Right common carotid artery plus branches (tissue), 1 donor: ENCODE results near the gene ANKRD31.

DNA sequence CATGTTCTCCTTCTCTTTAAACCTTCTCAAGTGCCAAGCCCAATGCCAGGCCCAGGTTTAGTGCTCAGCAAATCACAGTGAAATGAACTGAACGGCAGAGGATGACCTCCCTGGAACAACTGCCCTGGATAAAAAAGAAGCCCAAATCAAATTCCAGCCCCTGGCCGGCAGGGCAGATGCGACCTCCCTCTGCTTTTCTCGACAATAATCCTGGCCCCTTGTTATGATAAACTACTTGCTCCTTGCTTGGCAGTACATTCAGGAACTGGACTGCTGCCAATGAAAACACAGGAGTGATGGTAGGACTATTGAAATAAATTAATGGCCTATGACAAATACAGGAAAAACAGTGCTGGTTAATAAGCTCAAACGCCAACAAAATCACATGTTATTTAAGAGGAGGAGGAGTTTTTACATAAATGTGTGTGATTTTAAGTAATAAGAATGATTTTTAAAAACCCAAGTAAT, 108.4 kb downstream of the TMEM174 start:
- PRO-cap: no peak

DNA sequence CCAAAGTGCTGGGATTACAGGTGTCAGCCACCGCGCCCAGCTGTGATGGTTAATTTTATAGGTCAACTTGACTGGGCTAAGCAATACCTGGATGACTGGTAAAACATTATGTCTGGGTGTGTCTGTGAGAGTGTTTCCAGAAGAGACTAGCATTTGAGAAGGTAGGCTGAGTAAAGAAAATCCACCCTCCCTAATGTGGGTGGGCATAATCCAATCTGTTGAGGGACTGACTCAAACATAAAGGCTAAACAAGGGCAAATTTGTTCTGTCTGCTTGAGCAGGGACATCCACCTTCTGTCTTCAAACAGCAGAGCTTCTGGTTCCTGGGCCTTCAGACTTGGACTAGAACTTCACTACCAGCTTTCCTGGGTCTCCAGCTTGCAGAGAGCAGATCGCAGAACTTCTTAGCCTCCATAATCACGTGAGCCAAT, 113.2 kb downstream of the TMEM174 start:
- PRO-cap: no peak

GRCh38 chr5:73419133-73419915, 29.3 kb downstream of the FOXD1 start:
- PRO-cap: no peak

DNA sequence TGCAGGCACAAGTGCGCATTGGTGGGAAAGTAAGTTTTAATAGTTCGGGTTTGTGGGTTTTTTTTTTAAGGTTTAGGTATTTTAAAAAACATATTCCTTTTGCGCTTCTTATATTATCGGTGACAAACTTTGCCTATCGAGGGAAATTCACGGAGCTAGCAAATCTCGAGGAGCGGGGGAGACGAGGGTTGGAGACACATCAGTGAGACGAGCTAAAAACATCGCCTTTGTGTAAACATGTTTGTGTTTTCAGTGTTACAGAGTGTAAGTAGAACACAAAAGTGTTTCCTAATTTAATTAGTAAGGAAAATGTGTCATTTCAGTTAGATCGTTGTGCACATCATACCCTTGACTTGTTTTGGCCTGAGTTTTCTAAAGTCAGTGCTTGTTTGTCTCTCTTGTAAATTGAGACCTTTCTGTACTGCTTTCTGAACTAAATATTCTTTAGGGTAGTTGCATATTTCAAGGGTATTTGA, 970 bp downstream of the BTF3 start:
- PRO-cap: no peak

- PRO-cap: no peak
Measured at GRCh38 chr5:73501470-73502047, 3.3 kb downstream of the BTF3 start.

DNA sequence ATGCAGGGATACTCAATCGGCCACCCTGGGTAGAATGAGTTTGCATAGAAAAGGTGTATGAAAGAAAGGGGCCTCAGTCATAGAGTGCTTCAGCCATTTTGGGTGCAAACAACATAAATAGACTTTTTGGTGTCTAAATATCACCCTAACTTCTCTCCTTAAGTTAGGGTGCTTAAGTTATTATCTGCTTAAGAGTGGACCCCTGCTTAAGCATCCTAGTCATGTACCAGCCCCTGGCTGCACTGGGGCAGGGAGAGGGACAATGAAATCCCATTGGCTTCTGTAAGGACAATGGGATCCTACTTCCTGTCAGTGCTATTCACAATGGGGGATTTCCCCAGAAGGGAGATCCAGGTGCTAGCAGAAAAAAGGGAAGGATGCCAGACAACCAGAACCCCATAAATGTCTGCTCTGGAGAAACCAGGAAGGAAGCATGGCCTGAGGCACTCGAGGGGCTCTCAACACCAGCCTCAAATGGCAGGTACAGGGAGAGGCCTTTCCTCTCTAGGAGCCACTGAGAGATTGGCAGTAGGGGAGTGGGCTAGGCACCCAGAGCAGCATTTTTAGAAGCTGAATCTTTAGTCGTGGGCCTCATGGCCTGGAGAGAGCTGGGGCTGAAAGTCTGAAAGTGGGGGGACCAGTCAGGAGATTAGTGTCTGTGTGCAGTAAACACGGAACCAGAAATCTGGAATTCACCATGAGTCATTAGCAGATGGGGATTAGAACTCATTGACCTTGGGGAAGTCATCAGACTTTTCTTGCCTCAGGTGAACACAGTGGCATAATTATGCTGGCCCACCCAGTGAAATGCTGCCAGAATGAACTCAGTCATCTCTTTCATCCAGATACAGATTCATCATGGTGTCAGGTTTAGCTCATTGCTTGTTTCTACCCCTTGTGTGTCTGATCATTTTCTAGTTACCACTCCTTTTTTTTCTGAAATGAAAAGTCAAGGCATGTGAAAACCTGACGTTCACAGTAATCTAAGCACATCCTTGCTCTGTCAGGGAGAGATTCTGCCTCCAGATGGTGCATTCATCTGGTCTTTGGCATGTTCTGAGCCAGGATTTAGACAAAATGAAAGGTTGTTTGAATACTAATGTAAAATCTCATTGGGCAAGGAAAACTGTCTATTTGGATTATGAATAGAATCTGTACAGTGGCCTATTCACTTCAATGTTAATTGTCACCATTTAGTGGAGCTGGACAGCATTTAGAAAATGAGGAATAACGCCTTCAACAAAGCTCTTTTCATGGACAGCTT, 28.3 kb downstream of the ARHGEF28 start:
- PRO-cap: no peak

DNA sequence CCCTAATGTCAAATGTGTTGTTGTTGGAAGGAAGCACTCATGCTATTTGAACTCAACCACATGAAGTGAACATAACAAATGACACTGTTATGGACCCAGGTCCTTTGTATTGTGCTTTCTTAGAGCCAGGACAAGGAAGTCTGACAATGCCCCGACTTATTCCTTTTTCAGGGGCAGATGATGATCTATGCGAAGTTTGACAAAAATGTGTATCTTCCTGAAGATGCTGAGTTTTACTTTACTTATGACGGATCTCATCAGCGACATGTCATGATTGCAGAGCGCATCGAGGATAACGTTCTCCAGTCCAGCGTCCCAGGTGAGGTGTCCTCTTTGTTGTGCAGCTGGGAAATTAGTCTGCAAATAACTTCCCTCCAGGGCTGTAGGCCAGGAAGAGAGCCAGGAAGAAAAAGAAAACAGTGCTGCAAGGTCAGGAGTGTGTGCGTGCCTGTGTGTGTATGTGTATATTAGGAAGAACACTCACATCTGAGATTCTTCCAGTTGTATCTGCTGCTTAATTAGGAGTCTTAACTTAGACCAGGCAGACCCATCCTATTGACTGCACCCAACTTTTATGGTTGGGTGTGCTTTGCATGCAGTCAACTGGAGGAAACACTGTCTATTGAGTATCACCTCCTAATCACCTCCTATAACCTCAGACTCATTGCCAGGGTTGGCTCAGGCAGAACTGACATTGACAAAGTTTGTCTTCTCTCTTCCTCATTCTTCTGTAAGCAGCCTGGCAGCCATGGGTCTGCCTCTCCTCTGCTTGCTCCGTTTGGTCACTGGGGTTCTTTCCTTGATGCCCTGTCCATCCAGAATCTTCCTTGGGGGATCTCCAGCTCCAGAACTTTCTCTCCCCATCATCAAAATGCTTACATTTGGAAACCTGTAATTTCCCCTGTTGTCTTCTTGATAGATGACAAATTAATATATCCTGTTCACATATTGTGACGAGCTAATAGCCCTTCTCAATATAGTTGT, 124.0 kb downstream of the ARHGEF28 start:
- PRO-cap: no peak

- PRO-cap: no peak
Measured at GRCh38 chr5:73803701-73804066, 177.7 kb downstream of the ARHGEF28 start.

GRCh38 chr5:74394777-74395141, 245.8 kb downstream of the ENC1 start:
- PRO-cap: no peak

DNA sequence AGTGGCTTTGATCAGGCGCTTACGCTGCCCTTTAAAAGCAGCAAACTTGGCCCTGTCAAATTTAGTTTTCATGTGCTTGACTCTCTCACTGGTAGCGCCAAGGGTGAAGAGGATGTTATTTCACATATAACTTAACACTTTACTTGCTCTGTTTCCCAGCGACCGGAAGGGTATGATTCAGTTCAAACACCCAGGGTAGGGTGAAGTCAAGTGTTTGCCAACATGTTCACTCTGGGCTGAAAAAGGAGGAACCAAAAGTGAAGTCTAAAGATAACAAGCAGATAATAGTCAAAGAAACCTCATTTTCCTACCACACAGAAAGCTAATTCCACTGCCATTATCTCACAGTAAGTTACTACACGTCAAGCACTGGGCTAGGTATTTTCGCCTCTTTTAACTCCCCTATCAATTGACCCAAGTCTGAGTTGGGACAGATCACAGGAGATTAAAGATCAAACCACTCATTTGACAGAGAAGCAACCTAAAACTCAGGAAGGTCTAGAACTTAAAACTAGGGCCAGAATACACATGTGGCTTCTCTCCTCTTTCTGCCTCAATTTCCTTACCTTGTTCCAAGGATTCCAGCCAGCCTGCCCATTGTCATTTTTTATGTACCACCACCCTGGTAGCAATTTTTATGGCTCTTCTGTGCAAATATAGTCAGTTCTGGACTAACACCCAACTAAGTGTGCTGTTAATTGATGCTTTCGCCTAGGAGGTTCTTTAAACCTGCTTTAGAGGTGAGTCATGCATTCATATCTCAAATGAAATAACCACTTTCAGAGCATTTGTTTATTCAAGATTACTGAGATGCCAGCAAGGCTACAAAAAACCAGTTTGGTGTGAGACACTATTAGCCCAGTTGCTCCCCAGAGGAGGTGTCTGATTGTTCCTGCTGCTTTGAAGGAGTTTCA, 8.7 kb downstream of the ENC1 start:
- PRO-cap: no peak

DNA sequence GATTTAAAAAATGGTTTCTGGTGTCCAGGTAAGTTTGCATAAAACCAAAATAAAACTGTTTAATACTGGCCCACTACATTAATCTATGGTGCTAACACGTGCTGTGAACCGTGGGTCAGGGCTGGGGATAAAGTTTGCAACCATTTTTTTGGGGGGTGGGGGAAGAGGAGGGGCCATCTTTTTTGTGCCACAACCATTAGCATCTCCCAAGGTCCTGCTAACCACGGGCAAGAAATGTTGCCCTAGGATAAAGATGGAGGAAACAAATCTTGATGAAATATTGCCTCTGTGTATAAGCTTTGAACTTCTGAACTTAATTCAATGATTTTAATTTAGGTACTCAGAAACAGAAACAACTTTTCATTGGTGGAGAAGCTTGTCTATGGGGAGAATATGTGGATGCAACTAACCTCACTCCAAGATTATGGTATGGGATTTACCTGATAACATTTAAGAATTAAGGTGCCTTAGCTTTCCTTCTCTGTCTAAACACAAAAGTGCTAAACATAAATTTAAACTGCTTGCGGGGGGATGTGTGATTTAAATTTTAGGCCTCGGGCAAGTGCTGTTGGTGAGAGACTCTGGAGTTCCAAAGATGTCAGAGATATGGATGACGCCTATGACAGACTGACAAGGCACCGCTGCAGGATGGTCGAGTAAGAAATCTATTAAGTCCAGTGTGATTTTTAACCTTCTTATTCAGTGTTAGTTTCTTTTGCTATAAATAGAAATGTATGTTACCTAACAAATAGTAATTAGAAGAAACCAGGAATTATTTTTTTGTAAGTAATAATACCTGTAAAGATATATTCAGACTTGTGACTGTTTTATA, 35.3 kb downstream of the HEXB start:
- PRO-cap: no peak

GRCh38 chr5:74866725-74867015, 483 bp upstream of the FAM169A start:
- PRO-cap: no peak

DNA sequence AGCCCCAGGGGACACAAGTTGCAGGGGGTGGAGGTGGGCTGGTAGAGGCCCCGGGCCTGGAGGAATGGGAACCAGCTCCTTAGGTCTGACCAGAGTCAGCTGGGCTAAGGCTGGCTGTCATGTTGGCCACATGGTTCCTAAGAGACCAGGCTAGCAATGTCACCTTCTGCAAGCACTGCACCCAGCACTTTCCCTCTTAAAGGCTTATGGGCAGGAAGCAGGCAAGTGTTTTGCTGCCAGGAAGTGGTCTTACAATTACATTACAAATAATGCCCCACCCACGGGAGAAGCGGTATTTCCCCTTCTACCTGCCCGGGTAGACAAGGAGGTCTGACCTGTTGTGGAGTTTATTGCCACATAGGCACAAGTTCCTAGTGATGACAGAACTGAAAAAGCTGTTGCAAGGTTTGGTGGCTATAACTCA, 18.0 kb downstream of the GCNT4 start:
- PRO-cap: no peak

DNA sequence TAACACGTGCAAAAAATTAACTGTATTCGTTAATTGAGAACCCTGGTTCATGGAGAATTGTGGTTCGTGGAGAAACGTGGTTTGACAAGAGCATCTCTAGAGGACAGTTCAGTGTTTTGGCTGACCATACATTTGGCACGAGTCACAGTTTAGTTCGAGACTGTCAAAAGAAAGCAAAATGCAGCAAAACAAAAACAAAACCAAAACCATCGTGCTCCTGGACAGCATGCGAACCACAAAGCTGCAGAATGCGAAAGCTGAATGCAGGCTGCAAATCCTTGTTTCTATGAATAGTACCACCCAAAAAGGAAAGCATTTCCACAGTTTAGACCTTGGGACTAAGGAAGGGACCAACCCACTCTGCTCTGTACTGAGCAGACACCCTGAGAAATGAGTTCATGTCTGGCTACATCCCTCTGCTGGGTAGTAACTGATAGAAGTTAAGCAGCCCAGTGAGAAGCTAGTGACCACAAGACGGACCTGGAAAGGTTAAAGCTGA, 3.9 kb downstream of the GCNT4 start:
- PRO-cap: unidirectional peak, plus-strand start at position 358 of the sequence

GRCh38 chr5:75236347-75237509, at the start of gene ANKRD31:
ANKRD31 (minus strand) TSS chr5:75236878.
- PRO-cap: bidirectional peak, plus-strand start at chr5:75237070, minus-strand start at chr5:75236906

- PRO-cap: no peak
Measured at GRCh38 chr5:75399968-75400410, 63.0 kb downstream of the HMGCR start.

DNA sequence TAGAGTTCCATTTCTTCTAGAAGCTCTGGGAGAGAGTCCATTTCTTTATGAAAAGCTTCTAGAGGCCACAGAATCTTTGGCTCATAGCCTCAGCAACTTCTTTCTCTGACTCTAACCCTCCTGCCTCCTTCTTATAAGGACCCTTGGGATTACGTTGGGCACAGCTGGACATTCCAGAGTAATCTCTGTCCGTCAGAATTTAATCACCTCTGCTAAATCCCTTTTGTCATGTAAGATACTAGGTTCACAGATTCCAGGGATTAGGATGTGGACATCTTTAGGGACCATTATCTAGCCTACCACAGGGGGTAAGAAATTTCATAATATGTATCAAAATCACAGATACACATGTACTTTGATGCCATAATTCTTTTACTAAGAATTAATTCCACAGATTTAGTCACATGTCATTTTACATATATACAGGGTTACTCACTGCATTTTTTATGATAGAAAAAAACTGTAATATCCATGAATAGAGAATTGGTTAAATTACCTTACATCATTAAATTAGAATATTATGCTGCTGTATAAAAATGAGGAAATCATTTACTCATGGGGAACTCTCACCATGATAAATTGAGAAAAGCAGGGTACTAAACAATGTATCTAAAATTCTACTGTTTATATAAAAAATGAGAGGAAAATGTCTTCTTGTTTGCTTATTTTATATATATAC, 22.4 kb upstream of the ANKDD1B start:
- PRO-cap: no peak

DNA sequence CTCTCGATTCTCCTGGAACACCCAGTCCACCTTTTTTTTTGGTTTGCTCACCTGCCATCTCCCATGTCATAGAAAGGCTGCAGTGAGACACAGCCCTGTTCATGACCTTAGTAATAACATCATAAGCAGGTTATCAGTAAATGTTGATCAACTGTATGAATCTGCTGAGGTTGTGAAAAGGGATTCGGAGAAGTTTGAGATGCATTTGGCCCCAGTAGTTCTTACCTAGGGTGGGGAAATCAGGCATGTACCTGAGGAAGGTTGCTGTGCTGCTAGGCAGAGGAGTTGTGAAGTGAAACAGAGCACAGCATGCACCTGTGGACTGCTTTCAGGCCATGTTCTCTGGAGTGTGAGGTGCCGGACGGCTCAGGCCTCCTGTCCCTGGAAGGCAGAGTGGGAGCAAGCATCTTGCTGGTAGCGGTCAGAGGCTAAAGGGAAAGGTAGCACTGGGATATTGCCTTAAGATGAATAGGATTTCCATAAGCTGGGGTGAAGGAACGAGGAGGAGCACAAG, 88.9 kb downstream of the IQGAP2 start:
- PRO-cap: no peak

GRCh38 chr5:76582202-76582680, 41.0 kb downstream of the F2RL2 start:
- PRO-cap: unidirectional peak, plus-strand start at chr5:76582454

- PRO-cap: no peak
Measured at GRCh38 chr5:76735412-76736011, 19.6 kb downstream of the F2R start.